Upper lobe of left lung (tissue), 5 donors: ENCODE data around the genes NFKBIL1, LTB and LY6G5B.

DNA sequence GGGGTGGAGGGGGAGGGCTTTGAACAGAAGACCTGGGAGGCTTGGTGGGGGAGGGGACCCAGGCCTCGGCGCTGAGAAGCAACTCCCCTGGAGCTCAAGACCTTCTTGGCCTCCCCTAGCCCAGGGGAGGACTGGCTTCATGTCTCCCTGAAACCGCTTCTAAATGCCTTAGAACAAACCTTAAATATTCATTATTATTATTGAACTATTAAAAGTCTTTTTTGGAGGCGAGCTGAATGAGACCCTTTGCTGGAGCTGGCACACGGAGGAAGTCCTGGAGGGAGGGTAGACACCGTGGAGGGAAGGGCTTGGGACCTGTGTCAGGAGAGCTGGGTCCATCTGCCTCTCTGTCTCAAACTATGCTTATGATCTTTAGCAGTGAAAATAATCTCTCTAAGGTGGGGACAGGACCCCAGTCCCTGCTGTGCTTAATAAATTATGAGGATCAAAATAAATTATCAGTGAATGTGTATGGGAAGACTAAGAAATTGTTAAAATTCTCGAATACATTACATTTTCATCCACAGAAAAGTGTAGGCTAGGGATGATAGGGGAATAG is 2.8 kb upstream of the MICB start:
- PRO-cap, 2 experiments, result no peak in any of the 2 experiments
- RAMPAGE, long total RNA, 4 experiments, result no peak in any of the 4 experiments

- PRO-cap, 2 experiments, result peak in 2 of 2 experiments; most common plus-strand start chr6:31547582 (in 1); most common minus-strand start chr6:31547438 (in 2)
- RAMPAGE, long total RNA, 4 experiments, result start-site peak on the plus strand in 4 of 4 experiments, at chr6:31547600-31547632 at its widest, 17 to 60 reads per replicate
Observed at GRCh38 chr6:31547241-31547963, at the start of gene NFKBIL1. Gene NFKBIL1 (plus strand): TSS chr6:31547608.

GRCh38 chr6:31582148-31582829 is at the start of gene LTB:
Gene LTB (minus strand): TSS chr6:31582424.
- PRO-cap, 2 experiments, result no peak in any of the 2 experiments
- RAMPAGE, long total RNA, 4 experiments, result start-site peak on the minus strand in 1 of 4 experiments, at chr6:31582497-31582528 at its widest, 8 reads per replicate

DNA sequence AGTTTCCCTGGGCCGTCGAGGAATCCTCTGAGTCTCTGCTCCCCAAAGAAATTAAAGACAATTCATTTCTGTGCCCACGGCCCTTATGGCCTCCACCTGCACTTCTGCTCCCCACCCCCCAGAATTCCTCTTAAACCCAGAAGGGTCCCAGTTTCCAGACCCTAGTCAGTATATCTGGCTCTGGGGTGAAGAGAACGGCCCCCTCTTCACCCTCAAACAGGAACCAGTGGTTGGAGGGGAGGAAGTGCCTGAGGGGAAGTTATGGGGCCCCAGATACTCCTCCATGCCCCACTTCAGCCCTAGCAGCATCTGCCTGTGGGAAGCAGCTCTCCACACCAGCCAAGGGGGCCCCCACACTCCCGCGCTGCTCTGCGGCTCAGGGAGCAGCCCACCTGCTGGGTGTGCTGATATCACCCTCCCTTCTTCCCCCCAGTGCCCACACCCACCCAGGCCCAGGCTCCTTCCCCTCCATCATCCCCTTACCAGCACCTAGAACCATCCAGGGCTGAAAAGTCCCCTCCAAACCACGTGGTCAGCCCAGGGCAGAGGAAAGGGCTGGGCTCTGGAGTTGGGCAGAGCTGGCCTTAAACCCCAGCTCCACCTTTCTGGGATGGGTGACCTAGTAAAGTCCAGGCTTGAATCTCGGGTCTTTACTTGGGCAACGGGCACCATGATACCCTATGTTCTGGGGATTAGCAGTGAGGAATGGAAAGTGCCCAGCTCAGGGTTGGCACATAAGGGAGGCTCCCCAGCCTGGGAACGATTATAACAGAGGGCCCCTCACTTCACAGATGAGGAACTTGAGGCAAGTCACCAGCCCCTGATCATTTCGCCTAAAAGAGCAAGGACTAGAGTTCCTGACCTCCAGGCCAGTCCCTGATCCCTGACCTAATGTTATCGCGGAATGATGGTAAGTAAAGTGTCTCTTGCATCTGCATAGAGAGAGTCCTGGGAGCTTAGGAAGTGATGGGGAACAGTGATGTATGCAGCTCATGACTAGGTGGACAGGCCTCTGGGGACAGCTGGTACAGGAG is 649 bp downstream of the LST1 start:
- PRO-cap, 2 experiments, result no peak in any of the 2 experiments
- RAMPAGE, long total RNA, 4 experiments, result start-site peak on the plus strand in 2 of 4 experiments, centred at positions 594 to 850 of the sequence, 15 to 55 reads per replicate

DNA sequence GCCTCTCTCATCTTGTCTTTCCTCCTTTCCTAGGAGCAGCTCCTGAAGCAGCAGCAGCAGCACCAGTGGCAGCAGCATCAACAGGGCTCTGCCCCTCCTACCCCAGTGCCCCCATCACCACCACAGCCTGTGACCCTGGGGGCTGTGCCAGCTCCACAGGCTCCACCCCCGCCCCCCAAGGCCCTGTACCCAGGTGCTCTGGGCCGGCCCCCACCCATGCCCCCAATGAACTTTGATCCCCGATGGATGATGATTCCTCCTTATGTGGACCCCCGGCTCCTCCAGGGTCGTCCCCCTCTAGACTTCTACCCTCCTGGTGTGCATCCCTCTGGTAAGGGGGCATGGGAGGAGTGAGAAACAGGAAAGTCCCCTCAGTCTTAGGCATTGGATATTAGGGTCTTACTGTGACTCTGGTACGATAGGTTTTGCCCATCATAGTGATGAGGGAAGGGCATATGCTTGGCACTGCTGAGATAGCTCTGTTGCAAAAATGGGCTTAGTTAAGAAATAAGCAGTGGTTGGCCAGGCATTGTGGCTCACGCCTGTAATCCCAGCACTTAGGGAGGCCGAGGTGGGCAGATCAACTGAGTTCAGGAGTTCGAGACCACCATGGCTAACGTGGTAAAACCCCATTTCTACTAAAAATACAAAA is 9.1 kb downstream of the PRRC2A start:
- PRO-cap, 2 experiments, result no peak in any of the 2 experiments
- RAMPAGE, long total RNA, 4 experiments, result no peak in any of the 4 experiments

GRCh38 chr6:31663834-31664765 is 697 bp downstream of the GPANK1 start:
- PRO-cap, 2 experiments, result peak in 2 of 2 experiments; most common plus-strand start chr6:31664213 (in 1); most common minus-strand start chr6:31664125 (in 2)
- RAMPAGE, long total RNA, 4 experiments, result start-site peak on the minus strand in 1 of 4 experiments, at chr6:31664163-31664618 at its widest, 57 reads per replicate

DNA sequence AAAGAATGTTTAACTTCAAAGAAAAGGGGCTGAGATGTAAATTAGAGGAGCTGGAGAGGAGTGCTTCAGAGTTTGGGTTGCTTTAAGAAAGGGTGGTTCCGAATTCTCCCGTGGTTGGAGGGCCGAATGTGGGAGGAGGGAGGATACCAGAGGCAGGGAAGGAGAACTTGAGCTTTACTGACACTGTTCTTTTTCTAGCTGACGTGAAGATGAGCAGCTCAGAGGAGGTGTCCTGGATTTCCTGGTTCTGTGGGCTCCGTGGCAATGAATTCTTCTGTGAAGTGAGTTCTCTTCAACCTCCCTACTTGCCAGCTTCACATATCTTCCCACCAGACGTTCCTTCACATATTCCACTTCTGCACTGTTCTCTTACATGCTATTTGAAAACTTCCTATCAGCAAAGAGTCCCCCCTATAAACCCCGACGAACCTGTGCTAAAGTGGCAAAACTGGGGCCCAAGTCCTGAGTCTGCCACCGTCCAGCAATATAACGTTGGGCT is 792 bp downstream of the CSNK2B start:
- PRO-cap, 2 experiments, result no peak in any of the 2 experiments
- RAMPAGE, long total RNA, 4 experiments, result no peak in any of the 4 experiments

DNA sequence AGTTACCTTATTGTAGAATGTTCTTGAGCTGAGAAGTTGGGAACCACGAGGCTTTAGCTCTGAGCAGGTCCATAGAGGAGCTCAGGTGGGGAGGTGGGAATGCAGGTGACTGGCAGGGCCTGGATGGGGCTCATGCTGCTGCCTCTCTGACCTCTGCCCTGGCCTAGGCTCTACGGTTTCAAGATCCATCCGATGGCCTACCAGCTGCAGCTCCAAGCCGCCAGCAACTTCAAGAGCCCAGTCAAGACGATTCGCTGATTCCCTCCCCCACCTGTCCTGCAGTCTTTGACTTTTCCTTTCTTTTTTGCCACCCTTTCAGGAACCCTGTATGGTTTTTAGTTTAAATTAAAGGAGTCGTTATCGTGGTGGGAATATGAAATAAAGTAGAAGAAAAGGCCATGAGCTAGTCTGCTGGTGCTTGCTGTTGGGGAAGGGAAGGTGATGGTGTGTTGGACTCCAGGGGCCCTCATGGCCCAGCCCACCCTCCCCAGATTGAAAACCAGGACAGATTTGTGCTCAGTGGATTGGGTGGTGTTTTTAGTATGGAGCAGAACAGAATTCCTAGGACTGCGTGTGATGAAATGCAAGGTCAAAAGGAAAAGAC is at the start of gene LY6G5B:
LY6G5B (plus strand) TSS at position 308 of the 604 bp plus-strand sequence.
- PRO-cap, 2 experiments, result no peak in any of the 2 experiments
- RAMPAGE, long total RNA, 4 experiments, result no peak in any of the 4 experiments

GRCh38 chr6:31758909-31760125 is 3.1 kb upstream of the SAPCD1 start:
- PRO-cap, 2 experiments, result no peak in any of the 2 experiments
- RAMPAGE, long total RNA, 4 experiments, result no peak in any of the 4 experiments

DNA sequence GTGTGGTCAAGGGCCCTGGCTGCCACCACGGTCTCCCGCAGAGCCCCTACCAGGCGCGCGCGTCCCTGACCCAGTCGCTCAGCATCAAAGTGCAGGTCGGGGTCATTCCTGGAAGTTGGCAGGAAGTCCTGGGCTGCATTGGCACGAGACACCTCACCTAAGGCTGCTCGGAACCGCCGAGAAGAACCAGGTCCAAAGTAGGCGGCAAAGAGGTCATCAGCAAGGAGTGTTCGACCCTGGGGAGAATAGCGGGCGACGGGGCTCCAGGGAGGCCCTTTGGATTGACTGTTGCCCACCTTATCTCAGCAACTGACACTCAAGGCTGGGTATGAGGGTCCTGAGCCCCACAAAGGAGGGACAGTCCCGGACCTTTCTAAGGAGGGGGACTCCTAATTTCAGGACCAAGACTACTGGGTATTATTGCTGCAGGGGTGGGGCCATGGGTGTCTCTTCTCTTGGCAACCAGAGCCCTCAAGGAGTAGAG is 1.1 kb downstream of the VWA7 start:
- PRO-cap, 2 experiments, result no peak in any of the 2 experiments
- RAMPAGE, long total RNA, 4 experiments, result no peak in any of the 4 experiments

DNA sequence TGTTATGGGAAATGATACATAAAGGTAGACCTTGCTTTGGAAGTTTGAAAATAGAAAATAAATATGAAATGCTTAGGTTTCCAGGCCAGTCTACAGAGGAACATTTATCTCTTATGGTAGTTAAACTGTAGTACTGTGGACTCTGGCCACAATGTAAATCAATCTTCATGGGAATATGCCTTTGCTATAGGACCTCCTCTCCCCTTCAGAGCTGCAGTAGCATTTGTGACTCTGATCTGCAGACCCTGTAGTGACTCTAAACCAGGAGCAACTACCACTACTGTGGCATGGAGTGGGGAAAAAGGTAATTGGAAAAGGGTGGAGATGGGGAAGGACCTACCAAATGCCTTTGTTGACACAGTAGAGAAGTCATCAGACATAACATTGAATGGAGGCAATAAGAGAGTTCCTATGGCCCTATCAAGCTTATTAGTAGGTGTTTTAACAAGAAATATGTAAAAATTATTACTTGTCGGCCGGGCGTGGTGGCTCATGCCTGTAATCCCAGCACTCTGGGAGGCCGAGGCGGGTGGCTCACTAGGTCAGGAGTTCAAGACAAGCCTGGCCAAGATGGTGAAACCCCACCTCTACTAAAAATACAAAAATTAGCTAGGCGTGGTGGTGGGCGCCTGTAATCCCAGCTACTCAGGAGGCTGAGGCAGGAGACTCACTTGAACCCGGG is 4.7 kb downstream of the HSPA1A start:
- PRO-cap, 2 experiments, result no peak in any of the 2 experiments
- RAMPAGE, long total RNA, 4 experiments, result no peak in any of the 4 experiments

DNA sequence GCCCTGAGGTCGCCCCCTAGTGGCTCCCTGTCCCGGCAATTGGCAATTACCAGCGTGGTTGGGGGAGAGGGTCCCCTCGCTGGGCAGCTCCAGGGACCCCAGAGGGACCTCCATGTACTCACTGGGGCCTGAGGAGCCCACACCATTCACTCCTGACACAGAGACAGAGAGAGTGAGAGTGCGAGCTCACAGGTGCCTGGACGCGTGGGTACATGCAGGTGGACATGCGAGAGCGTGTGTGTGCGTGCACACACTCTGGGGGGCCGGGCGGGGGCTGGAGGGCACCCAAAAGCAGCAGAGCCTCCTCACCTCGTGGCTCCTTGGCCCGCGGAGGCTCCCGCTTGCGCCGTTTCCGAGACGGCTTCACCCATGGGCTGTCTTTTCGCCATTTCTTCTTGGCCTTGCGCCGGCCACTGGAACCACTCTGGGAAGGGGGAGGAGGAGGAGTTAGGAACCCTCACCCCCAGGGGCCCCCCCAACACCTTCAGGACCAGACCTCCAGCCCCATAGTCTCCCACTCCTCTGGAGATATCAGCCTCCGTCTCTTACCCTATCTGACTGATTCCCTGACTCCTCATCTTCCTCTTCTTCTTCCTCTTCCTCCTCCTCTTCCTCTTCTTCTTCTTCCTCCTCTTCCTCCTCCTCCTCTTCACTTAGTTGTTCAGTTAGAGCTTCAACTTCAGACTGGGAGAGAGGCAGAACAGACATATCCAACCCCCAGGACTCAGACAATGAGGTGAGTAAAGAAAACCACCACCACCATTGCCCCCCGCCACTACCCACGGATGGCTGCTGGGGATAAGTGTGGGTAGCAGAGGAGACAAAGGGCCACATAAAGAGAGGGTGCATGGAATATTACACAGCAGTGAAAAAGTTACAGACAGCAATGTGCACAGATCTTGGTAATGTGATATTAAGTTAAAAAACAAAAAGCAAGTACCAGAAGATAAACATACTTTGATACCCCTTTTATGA is 8.3 kb downstream of the EHMT2 start:
- PRO-cap, 2 experiments, result no peak in any of the 2 experiments
- RAMPAGE, long total RNA, 4 experiments, result no peak in any of the 4 experiments

GRCh38 chr6:31947000-31947971 is 1.4 kb downstream of the CFB start:
- PRO-cap, 2 experiments, result no peak in any of the 2 experiments
- RAMPAGE, long total RNA, 4 experiments, result no peak in any of the 4 experiments

- PRO-cap, 2 experiments, result peak in 1 of 2 experiments; most common plus-strand start chr6:31948903 (in 1); most common minus-strand start chr6:31948836 (in 1)
- RAMPAGE, long total RNA, 4 experiments, result no peak in any of the 4 experiments
Observed at GRCh38 chr6:31948632-31949637, 3.0 kb downstream of the CFB start.

GRCh38 chr6:31949638-31950133 is 3.8 kb downstream of the CFB start:
- PRO-cap, 2 experiments, result no peak in any of the 2 experiments
- RAMPAGE, long total RNA, 4 experiments, result start-site peak on the minus strand in 1 of 4 experiments, at chr6:31949784-31950124 at its widest, 7 reads per replicate

DNA sequence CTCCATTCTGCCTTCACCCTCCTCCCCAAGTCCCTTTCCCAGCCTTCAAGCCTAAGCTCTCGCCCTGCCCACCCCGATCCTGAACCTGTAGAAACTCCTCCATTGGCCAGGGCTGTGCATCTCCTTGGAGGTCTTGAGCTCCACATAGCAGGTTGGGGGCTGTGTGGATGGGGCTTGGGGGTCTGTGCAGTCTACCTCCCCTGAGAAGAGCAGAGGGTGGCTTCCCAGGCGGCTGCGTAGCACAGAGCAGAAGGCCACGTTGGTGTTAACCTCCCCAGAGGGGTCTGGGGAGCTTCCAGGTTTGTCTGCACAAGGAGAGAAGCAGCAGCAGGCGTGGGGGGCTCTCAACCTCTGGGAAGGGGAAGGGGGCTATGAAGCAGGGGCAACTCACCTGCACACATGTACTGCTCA is 1.4 kb downstream of the DXO start:
- PRO-cap, 2 experiments, result no peak in any of the 2 experiments
- RAMPAGE, long total RNA, 4 experiments, result no peak in any of the 4 experiments

- PRO-cap, 2 experiments, result no peak in any of the 2 experiments
- RAMPAGE, long total RNA, 4 experiments, result no peak in any of the 4 experiments
Observed at GRCh38 chr6:31972902-31973603, 890 bp downstream of the STK19 start.

DNA sequence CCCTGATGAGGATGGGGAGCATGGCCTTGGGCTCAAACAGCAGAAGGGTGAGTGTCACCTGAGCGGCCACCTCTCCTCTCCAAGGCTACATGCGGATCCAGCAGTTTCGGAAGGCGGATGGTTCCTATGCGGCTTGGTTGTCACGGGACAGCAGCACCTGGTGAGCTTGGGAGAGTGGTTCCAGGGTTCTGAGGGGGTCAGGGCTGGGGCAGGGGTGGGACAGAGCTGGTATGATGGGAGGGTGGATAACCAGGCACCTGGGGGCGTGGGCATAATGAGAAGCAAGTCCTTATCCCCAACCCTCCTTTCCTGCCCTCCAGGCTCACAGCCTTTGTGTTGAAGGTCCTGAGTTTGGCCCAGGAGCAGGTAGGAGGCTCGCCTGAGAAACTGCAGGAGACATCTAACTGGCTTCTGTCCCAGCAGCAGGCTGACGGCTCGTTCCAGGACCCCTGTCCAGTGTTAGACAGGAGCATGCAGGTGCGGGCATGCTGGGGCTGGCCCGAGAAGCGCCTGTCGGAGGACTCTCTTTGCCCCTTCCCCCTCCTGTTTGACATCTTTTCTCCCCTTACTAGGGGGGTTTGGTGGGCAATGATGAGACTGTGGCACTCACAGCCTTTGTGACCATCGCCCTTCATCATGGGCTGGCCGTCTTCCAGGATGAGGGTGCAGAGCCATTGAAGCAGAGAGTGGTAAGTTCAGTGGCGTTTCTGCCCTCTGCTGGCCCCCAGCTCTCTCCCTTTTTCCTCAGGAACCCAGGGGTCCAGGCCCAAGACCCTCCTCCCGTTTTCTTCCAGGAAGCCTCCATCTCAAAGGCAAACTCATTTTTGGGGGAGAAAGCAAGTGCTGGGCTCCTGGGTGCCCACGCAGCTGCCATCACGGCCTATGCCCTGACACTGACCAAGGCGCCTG is 14.0 kb downstream of the C4A start:
- PRO-cap, 2 experiments, result no peak in any of the 2 experiments
- RAMPAGE, long total RNA, 4 experiments, result start-site peak on the plus strand in 1 of 4 experiments, centred at position 395 of the sequence, 15 reads per replicate

- PRO-cap, 2 experiments, result no peak in any of the 2 experiments
- RAMPAGE, long total RNA, 4 experiments, result no peak in any of the 4 experiments
Observed at GRCh38 chr6:32037099-32037640, 1.0 kb upstream of the CYP21A2 start.

- PRO-cap, 2 experiments, result peak in 1 of 2 experiments; most common plus-strand start chr6:32047304 (in 1); most common minus-strand start chr6:32047205 (in 1)
- RAMPAGE, long total RNA, 4 experiments, result no peak in any of the 4 experiments
Observed at GRCh38 chr6:32046303-32047508, 8.5 kb downstream of the CYP21A2 start.